Skin of body (tissue), 2 donors: Measurements from ENCODE around the gene HARBI1.

- RAMPAGE, long total RNA = no peak
Observed at GRCh38 chr11:45904154-45905212, 2.6 kb downstream of the FREY1 start.

DNA sequence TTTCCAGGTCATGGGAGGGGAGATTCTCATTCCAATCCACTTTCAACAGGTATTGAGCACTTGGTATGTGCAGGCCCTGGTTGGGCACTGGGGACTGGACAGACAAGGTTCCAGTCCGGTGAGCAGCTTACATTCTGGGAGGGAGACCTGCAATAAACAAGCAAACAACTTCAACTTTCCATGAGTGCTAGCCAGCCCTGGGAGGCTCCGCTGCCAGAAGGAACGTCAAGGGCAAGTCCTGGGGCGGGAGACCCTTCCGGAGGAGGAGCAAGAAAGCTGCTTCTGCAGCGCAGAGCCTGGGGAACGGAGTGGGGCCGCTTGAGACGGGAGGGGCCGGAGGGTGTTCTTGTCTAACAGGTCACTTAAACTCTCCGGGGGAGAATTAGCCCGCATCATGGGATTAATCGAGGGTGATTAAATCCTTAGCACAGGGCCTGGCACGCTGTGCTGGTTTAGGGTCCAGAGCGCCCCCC lies 957 bp upstream of the LARGE2 start:
- RAMPAGE, long total RNA = no peak

GRCh38 chr11:46122786-46123260 lies 1.6 kb upstream of the PHF21A start:
- RAMPAGE, long total RNA = no peak

- RAMPAGE, long total RNA = no peak
Observed at GRCh38 chr11:46127130-46127705, 6.0 kb upstream of the PHF21A start.

DNA sequence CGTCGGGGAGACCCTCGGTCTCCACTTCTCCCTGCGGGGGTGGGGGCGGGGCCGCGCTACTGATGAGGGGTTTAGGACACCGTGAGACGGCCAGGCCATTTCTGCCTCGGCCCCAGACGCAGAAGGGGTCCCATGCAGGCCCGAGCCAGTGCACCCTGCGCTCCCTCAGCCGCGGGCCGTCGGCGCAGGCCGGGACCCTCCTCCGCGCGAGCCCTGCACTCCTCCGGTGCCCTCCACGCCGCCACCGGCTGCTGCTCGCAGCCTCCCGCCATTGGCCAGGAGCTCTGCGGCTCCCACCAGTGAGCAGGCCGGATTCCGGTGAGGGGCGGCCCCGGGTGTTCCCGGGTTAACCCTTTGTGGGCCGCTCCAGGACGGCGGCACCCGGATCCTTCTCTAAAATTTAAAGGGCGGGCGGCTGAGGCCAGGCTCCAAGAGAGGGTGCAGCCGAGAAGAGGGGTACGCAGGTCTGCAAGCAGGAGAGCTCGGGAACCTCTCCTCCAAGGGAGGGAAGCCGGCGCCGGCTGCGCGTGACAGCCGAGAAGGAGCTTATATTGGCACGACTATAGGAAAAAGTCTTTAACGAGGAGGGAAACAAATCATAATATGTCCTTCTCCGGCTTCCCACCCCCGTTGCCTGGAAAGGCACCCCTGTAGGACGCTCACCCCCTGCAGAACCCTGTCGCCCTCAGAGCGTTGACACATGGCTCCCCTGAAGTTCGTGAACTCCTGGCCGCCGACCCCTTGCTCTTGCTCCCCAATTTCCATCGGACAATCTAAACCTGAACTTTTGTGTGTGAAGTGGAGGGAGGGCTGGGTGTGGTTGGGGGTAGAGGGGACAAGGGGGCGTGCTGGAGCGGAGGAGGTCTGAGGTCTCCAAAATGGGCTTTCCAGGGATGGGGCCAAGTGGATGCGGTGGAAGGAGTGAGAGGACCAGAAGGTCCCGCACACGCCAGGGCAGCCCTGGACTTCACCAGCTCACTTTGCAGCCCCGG lies 18.2 kb downstream of the CREB3L1 start:
- RAMPAGE, long total RNA = no peak

GRCh38 chr11:46320081-46320539 lies 27.2 kb upstream of the DGKZ start:
- RAMPAGE, long total RNA = no peak

- RAMPAGE, long total RNA = no peak
Observed at GRCh38 chr11:46351599-46352854, 4.8 kb downstream of the DGKZ start.

- RAMPAGE, long total RNA = no peak
Observed at GRCh38 chr11:46616198-46617433, at the start of gene HARBI1. Gene HARBI1 (minus strand): TSS chr11:46617227.

GRCh38 chr11:46826094-46827054 lies 19.7 kb downstream of the CKAP5 start:
- RAMPAGE, long total RNA = no peak

GRCh38 chr11:46948308-46948752 lies 11.8 kb downstream of the CSTPP1 start:
- RAMPAGE, long total RNA = no peak

GRCh38 chr11:47104195-47105103 lies 72.2 kb downstream of the ARFGAP2 start:
- RAMPAGE, long total RNA = no peak

GRCh38 chr11:47176521-47176807 lies 215 bp downstream of the ARFGAP2 start:
- RAMPAGE, long total RNA = no peak

DNA sequence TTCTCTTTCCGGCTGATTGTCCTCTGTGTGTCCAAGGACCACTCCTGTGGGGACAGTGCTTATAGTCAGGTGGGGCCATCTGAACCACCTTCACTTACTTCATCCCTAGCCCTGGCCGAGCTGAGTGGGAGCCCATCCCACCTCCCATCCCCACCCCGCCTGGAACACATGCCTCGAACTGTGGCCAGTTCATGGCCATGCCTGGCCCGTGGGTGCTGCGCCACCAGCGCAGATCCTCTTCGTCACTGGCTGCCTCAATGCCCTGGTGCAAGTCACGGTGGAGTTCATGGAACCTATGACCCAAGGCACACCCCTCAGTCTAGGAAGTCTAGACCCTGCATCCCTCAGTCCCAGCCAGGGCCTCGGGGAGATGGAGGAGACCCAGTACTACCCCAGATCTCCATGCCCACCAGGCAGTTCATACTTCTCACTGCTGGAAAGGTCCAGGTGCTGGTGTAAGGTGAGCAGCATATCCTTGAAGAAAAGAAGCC lies 2.4 kb upstream of the ARFGAP2 start:
- RAMPAGE, long total RNA = no peak

DNA sequence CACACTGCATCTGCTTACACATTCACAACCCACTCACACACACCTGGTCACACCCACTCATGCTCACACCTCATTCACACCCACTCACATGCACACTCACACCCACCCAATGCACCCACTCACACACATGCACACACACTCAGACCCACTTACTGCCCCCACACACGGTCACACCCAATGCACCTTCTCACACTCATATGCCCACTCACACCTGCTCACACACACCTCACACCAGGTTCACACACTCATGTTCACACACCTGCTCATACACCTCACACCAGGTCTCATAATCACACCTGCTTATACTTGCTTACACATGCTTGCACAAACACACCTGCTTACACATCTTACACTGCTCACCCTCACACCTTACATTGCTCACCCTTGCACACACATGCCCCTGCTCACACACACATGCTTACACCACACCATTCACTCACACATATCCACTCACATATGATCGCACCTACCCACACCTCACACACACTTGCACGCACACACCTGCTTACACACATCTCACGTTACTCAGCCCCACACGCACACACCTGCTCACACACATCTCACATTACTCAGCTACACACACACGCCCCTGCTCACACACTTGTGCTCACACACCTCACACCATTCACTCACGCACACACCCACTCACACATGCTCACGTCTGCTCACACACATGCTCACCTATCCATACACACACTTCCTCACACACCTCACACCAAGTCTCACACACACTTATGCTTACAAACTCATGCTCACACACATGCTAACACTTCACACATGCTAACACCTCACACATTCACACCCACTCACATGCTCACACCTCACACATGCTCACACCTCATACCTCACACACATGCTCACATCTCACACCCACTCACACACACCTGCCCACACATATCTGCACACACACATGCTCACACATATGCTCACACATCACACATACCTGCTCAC lies 4.1 kb upstream of the MYBPC3 start:
- RAMPAGE, long total RNA = no peak

GRCh38 chr11:47387779-47388593 lies 9.6 kb upstream of the SPI1 start:
- RAMPAGE, long total RNA = no peak

- RAMPAGE, long total RNA = no peak
Observed at GRCh38 chr11:47466496-47467556, 17.9 kb upstream of the RAPSN start.

DNA sequence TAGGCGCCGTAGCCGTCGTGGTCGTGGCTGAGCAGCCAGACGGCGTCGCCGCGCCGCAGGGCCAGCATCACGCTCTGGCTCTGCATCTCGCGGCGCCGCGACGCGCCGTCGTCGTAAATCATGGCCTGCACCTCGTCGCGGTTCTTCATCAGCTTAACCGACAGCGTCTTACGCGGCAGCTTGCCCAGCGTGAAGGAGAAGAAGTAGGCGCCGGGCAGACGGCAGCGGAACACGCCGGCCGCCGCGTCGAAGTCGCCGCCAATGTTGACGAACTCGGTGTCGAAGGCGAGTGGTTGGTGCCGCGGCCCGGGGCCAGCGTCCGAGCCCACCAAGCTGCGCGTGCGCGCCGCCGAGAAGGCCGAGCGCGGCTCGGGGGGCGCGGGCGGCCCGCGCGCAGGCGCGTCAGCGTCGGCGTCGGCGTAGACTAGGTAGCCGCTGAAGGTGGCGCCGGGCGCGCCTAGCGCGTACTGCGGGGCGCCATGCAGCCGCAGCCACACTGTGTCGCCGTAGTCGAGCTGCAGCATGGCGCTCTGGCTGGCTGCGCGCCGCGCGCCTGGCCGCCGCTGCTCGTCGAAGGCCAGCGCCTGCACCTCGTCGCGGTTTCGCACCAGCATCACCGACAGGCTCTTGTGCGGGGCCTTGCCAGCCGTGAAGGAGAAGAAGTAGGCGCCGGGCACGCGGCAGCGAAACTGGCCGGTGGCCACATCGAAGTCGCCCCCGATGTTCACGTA lies 3.6 kb downstream of the FAM180B start:
- RAMPAGE, long total RNA = no peak

- RAMPAGE, long total RNA = no peak
Observed at GRCh38 chr11:47849131-47849330, 881 bp upstream of the NUP160 start.

DNA sequence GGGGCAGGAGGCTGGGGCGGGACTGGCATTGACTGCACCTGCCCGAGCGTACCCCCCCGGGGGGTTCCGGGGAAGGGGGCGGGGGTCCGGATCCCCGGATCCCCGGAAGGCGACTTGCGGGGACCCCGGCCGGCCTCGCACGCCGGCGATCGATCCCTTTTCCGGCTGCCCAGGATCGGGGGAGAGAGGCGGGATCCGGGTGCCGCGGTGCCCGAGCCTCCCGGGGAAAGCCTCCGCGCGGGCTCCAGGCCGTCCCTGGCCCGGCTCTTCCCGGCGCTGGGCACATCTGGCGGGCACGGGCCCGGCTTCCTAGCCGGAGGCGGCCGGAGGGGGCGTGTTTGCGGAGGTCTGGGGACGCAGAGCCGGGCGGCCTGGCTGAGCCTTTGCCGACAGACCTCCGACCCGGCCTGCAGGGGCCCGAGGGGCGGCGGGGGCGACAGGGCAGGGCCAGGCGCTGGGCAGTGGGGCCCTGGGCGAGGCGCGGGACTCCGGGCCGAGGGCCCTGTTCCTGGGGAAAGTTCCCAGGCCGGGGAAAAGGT lies 744 bp downstream of the PTPRJ start:
- RAMPAGE, long total RNA = no peak

DNA sequence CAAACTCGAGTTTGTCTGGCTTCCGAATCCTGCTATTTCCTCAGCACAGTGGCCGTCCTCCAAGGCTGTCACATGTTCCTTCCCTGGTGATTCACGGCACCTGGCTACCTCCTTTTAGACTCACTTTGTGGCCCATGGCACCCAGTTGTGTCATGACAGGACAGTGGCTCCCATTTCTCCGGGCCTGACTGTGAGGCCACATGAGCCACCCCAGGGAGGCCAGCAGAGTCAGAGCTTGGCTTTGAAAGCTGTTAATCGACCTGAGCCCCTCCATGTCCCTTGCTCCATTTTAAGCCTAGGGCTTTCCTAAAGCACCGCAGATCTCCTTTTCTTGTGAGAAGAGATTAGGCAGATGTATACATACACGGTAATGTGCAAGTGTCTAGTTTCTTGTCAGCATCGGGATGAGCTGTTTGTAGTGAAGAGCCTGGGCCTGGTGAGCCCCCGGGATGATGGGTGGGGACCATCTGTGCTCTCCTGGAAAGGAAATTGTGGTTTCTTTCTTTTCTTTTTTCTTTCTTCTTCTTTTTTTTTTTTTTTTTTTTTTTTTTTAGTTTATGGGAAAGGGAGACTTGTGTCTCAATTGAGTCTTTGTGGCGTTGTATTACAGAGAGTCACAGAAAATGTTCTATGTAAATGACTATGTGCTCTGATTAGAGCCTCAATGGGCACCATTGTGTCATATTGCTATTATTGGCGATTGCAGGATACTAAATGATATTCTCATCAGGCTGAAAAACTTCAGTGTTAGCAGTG lies 54.8 kb downstream of the PTPRJ start:
- RAMPAGE, long total RNA = no peak